Hematopoietic multipotent progenitor cell (in vitro differentiated cells): ENCODE measurements around the gene GBF1.

DNA sequence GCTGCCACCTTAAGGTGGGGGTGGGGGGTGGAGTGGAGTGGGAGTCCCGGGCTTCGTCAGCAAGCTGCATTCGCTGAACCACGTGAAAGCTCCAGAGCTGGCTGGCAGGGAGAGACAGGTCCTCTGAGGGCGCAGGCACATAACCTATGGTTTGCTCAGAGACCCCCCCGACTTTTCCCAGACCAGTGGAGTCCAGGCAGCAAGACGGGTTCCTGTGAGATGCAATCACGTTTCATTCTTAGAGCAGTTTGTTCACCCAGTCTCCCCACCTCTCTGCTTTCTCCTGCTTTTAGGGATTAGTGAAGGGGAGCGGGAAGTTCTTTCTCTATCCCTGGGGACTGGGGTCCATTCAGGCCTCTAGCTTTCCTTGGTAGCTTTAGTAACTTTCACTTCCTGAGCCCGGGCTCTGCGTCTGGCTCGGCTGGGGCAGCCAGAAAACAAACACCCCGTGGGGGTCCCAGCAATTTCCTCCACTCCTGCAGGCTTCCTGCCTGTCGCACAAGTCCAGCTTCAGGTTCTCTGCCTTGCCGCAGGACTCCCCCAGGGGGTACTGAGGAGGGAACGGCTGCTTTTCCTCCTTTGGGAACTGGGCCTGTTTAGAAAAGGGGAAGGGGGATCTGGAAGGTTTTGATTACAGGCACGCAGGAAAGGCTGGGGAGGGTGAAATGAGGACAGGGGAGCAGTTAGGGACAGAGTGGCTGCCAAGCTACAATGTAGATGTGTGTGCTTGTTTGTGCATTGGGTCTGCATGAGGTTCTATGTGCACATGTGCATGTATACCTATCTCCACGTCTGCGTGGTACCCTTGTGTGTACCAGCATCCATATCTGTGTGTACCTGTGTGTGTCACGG lies 1.7 kb downstream of the KAZALD1 start:
- CAGE, long polyA plus RNA = no peak

- CAGE, long polyA plus RNA = no peak
Measured at GRCh38 chr10:101067349-101068319, 5.8 kb downstream of the KAZALD1 start.

DNA sequence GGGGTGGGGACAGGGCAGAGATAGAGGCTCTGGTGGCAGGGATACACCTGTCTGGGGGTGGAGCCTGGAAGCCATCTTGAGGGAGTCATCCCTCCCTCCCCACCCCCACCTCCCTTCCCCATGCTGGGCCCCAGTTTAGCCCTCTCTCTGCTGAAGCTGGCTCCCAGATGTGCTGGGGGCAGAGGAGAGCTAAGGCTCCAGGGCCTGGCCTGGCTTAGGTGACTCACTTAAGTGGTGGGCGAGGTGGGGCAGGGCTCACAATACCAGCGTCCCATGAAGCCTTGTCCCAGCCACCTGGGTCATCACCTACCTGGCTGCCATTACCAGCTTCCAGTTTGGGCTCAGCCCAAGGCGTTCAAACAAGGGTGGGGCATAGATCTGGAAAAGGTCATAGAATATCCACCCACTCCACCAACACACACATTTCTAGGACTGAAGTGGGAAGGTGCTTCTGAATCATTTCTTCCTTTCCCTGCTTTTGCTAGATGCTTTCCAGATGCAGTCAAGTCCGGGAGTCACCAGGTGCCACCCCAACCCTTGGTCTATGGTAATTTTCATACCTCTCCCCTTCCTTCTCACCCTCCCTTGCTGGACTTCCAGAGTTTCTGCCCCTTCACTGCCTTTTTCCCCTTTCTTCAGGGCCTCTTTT lies 8.3 kb downstream of the KAZALD1 start:
- CAGE, long polyA plus RNA = no peak

- CAGE, long polyA plus RNA = no peak
Measured at GRCh38 chr10:101139157-101140279, 8.4 kb downstream of the TLX1 start.

DNA sequence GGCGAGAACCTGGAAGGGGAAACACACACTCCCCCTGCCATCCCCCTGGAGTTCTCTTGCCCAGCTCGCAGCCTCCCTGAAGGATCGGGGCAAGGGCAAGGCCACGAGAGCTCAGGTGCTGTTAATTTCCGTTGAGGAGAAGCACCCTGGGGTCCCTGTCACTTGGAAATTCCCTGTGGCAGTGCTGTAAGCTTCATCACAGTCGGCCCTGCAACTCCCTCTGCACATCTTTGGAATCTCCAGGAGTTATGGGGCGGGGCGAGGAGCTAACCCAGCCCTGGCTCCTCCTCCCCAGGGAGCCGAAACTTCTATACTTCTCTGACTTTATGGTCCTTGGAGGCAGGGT lies 15.8 kb downstream of the TLX1 start:
- CAGE, long polyA plus RNA = no peak

DNA sequence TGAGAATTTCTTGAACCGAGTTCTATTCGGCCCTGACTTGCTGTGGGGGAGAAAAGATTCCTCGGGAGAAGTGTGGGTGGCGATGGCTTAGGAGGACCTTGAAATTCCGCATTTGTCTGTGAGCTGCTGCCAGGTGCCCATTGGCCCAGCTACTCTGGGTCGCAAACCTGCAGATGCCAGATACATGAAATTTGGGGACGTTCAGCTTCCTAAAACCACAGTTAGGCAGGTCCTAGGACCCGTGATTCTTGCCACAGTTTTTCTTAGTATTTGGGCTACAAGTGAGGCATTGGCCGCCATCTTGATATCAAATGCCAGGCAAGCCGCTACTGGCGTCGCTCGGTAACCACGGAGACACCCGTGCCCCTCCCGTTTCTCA lies 533 bp upstream of the BTRC start:
- CAGE, long polyA plus RNA = no peak

DNA sequence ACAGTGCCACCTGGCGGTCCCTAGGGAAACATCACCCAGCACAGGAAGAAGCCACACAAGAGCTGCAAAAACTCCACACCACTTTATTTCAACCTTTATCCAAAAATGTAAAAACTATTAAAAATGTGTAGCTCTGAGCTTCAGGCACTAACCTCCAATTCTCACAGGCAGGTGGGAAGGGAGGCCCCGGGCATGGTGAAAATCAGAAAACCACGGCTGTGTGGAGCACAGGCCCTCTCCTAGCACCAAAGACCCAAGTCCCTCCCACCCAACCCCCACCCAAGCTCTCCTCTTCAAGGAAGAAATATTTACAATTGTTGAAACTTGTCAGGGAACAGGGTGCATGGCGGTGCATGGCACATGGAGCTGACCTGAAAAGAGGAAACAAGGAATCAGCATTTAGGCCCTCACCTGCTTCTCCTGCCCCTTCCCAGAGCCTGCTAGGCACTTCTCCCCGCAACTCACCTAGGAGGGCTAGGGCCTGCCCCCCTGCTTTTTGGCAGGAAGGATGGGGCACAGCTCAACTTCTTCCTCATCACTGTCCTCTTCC lies 1.9 kb downstream of the NPM3 start:
- CAGE, long polyA plus RNA = no peak

DNA sequence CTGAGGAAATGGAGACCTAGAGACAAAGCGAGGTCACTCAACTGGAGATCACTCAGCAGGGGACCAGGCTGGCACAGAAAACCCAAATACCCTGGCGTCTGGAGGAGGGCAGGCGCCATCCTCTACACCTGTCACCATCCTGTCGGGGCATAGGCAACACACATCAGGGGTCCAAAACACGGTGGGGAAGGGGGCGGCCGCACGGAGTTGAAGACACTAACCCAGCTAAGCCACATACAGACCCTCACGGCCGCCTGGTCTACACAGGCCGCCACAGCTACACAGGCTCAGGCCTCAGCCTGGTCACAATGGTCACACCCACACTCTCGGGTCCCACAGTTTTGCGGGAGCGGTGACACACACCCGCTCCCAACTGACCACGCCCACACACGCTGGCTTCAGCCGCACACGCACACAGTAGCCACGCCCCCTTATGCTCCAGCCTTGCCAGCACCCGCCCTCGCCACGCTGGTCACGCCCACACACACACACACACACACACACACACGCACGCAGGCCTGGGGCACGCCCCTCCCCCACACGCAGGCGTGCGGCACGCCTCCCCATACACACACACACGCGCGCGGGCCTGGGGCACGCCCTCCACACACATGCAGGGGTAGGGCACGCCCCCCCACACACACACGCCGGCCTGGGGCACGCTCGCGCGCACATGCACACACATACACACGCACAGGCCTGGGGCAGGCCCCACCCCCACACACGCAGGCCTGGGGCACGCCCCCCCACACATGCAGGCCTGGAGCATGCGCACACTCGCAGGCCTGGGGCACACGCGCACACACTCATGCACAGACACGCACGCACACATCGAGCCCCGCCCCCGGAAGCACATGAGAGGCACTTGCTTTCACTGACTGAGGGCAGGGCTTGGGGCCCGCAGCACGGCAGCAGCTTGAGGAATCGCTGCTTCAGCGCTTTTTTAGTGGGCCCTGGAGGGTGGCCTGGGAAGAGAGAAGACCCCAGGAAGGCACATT lies 12.3 kb upstream of the OGA start:
- CAGE, long polyA plus RNA = no peak

DNA sequence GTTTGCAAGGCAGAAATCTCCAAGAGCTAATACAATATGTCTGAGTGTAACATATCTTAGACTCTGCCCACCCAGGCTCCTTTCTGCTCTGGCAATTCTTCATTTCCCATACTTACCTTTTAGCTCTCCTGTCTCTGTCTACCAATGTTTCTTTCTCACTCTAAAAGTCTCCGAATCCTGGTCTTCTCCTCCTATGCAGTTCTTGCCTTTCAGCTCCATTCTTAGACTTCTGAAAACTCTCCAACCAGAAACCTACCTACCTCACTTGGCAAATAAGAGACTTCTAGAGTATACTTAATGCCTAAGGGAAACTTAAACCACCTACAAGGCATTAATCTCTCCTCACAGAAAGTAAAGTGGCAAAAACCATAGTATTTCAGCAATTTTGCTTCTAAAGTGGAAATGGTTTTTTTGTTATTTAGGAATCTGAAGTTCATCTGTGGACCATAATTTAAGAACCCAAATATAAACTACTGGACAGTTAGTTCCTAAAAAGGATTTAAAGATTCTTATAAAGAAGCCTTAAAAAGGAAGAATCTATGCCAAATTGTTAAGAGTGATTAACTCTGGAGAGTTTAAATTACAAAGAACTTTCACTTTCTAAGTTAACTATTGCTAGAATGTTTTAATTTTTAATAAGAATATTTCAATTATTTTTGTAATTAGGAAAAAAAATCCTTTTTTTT lies 57.3 kb downstream of the ARMH3 start:
- CAGE, long polyA plus RNA = no peak

DNA sequence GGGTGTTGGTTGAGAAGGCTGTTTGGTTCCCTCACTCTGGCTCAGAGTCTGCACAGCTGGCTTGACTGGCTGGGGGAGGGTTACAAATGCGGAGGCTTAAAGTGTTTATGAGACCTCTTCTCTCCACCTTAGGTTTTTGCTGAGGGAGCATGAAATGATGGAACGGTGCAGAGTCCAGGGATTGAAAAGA lies 1.5 kb upstream of the LDB1 start:
- CAGE, long polyA plus RNA = no peak

- CAGE, long polyA plus RNA = no peak
Measured at GRCh38 chr10:102132212-102132742, 563 bp upstream of the PPRC1 start.

DNA sequence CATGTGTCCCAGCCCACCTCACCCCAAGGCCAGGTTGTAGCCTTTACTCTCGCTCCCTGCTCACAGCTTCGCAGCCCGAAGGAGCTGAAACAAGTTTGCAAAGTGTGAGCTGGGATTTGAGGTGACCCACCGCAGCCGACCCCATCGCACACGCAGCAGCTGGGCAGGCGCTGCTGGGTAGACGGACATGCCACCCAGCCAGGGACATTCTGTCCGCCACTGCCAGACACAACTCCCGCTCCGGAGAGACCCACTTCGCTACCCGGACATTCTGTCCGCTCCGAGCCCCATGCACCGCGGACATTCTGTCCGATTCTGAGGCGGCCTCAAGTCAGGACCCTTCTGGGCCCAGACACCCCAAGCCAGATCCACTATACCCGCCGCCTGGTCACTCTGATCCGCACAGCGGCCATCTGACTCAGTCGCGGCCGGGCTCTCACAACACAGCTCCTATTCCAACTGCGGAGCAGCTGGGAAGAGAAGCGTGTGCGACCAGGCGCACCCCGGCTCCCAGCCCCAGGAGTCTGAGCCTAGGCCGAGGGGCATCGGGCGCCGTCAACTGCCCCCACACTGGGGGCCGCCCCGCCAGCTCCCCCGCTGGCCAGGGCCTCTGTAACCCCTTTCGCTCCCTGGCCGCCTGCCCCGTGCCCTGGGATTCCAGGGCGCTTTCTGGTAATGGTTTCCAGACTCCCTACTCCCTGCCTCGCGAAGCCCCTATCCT lies 784 bp downstream of the PITX3 start:
- CAGE, long polyA plus RNA = no peak

- CAGE, long polyA plus RNA = no peak
Measured at GRCh38 chr10:102244971-102246134, at the start of gene GBF1. Gene GBF1 (plus strand): TSS chr10:102245532.

GRCh38 chr10:102501624-102502163 lies 818 bp downstream of the ACTR1A start:
- CAGE, long polyA plus RNA = no peak

DNA sequence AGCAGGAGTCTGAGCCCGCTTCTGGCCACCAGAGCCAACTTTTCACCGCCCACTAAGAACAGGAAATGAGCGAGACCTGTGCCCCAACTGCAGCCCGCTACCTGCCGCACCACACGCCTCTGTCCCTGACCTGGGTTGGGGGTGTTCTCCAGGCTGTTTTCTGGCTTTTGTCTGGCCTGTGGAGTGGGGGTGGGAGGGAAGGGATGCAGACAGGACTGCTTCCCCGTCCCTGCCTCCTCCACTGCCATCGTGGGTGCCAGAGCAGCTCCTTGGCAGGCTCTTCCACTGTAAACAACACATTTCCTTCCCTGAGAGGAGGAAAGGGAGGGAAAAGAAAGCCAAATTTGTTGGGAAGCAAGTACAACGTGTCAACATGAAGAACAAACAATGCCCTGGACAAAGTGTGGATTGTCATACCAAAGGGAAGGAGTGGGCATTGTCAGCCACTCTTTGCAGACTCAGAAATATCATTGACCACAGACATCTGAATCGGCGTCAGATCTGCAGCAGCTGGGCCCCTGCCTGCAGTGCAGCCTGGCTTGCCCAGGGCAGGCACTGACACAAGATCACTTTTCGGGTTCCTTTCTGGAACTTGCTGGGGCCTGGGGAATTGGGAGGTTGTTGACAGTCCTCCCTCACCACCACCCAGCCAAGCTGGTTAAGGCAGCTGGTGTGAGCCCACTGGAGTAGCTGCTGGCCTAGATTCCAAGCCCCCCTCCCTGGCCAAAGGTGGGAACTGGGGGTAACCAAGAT lies 22.7 kb upstream of the TRIM8 start:
- CAGE, long polyA plus RNA = no peak

GRCh38 chr10:102644796-102645804 lies 821 bp downstream of the TRIM8 start:
- CAGE, long polyA plus RNA = start-site peak on the plus strand at chr10:102645120-102645126, 46 reads

DNA sequence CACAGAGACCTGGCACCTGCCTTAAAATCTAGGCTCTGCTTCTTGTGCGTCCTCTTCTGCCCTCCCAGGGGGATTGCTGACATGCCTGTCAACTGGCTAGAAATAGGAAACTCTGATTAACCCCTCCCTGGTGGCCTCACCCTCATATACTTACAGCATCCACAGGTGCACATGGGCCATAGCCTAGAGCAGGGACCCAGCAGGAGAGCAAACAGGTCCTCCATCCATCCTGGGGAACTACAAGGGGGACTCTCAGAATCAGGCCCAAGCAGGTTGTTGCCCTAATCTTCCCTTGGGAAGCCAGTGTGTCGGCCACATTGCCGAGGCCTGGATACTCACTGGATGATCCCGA lies 3.4 kb downstream of the TRIM8 start:
- CAGE, long polyA plus RNA = no peak

GRCh38 chr10:102648298-102648824 lies 4.1 kb downstream of the TRIM8 start:
- CAGE, long polyA plus RNA = no peak

- CAGE, long polyA plus RNA = no peak
Measured at GRCh38 chr10:102667966-102668495, 23.8 kb downstream of the TRIM8 start.

- CAGE, long polyA plus RNA = no peak
Measured at GRCh38 chr10:102670883-102671223, 26.6 kb downstream of the TRIM8 start.